Measurements from ENCODE around the gene PRR15.

DNA sequence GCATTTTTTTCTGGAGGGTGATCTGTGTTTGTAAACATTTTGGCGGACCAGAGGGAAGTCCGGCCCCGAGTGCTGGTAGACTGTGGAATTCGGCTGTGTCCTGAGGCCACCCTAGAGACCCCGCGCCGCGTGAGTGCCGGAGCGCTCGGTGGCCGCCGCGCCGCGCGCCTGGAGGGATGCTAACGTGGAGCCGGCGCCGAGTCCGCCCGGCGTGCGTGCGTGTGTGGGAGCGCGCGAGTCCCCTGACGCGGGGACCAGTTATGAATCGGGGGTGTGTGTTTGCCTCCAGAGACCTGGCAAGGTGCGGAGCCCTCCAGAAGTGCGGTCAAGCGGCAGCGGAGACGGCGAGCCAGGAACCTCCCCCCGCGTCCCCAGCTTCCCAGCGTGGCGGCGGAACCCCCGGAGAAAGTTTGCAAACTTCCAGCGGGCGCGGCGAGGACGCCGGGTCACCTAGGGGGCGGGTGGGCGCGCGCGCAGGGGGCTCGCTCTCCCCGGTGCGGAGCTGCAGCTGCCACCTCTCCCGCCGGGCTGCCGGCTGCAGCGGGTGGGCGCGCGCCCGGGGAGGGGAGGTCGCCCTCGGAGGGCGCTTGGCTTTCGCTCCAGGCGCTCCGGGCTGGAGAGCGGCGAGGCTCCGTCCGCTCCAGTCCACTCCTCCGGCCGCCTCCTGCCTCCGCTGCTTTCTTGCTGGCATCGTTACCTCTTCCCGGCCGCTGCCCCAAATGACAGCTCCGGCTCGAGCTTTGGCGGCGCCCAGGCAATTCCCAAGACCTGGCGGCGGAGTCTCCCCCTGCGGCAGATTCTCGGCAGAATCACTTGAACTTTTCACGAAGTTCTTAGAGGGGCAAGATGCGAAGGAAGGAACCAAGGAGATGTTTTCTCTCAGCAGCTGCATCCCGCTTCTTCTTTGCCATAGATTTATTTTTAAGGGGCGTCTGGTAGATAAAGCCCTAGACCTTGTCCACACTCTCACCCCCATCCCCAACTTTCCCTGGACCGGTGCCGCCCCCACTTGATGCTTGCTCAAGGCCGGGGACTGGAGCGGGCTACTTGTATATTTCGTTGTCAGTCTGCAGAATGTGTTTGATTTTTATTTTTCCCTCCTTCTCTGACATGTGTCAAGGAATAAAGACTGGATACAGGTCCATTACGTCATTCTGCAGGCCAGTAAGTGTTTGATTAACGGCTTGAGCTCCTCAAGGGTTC lies 2.3 kb upstream of the CREB5 start:
- RRBS = 2% methylated on average over 47 of the region's 101 CpGs
CAGE:
- cytosol, long polyA plus RNA = no peak
- long polyA plus RNA = no peak
- nucleus, long polyA plus RNA = no peak

DNA sequence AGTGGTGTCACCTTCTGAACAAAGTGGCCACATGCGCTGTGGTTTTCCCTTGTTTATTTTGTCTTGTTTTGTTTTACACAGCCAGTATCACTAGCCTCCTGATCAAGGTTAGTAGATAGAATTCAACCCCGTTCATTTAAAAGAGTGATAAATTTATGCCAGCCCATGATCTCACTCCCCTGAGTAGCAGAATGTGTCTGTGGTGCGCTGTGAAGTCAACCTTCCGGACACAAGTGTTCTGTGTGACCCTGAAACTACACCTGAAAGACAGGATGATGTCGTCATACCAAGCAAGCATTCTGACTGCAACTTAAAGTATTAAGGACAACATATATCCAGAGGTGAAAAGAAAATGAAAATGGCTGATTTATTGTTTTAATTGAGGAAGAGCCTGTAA lies 209.2 kb downstream of the CREB5 start:
- RRBS = no CpG with 5 or more reads among the region's 5 CpGs
CAGE:
- cytosol, long polyA plus RNA = no peak
- long polyA plus RNA = no peak
- nucleus, long polyA plus RNA = no peak

GRCh38 chr7:28627574-28627786 lies 215.2 kb downstream of the CREB5 start:
- RRBS = no CpG with 5 or more reads among the region's 2 CpGs
CAGE:
- cytosol, long polyA plus RNA = no peak
- long polyA plus RNA = no peak
- nucleus, long polyA plus RNA = no peak

- RRBS = no CpG with 5 or more reads among the region's 9 CpGs
CAGE:
- cytosol, long polyA plus RNA = no peak
- long polyA plus RNA = no peak
- nucleus, long polyA plus RNA = no peak
Measured at GRCh38 chr7:28669422-28670013, 257.2 kb downstream of the CREB5 start.

- RRBS = no CpG with 5 or more reads among the region's 21 CpGs
CAGE:
- cytosol, long polyA plus RNA = no peak
- long polyA plus RNA = no peak
- nucleus, long polyA plus RNA = no peak
Measured at GRCh38 chr7:28809032-28809633, 149.0 kb downstream of the TRIL start.

DNA sequence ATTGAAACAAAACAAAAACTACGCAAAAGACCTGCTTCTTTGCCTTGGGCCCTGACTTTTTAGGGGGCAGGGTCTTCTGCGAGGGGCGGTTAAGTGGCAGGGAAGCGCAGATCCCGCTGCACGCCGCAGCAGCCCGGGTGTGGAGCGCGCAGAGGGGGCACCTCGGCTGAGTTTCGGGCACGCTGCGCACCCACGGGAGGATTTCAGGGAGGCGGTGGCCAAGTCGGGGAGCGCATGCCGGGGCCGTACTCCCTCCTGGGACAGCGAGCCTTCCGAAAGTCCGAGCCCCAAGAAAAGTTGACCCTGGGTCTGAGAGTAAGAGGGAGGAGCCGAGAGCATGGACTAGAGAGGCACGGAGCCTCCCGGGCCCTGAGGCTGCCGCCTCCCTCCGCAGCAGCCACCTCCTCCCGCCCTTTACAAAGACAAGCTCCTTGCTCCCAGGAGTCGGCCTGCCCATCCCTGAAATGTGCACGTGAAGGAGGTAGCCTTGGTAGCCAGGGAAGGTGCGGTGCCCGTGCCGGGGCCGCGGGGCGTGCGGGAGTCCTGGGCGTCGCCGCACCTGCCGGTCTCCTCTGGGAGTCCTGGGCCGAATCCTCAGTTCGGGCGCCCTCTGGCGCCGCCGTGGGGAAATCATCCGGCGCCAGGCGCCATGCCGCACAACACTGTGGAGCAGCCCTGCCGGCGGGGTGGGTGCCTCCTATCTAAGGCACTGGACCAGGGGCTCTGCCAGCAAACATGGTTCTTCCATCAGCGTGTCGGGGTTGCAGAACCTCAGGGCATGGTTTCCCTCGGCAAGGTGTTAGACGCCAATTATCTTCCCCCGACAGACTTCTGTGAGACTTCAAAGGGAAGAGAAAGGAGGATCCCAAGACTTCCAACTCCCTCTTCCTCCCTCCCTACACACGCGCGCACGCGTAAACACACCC lies 104.1 kb downstream of the TRIL start:
- RRBS = 9% methylated on average over 27 of the region's 64 CpGs
CAGE:
- cytosol, long polyA plus RNA = no peak
- long polyA plus RNA = no peak
- nucleus, long polyA plus RNA = no peak

- RRBS = 13% methylated on average over 1 of the region's 12 CpGs
CAGE:
- cytosol, long polyA plus RNA = no peak
- long polyA plus RNA = no peak
- nucleus, long polyA plus RNA = no peak
Measured at GRCh38 chr7:28933289-28934009, 24.7 kb downstream of the TRIL start.

DNA sequence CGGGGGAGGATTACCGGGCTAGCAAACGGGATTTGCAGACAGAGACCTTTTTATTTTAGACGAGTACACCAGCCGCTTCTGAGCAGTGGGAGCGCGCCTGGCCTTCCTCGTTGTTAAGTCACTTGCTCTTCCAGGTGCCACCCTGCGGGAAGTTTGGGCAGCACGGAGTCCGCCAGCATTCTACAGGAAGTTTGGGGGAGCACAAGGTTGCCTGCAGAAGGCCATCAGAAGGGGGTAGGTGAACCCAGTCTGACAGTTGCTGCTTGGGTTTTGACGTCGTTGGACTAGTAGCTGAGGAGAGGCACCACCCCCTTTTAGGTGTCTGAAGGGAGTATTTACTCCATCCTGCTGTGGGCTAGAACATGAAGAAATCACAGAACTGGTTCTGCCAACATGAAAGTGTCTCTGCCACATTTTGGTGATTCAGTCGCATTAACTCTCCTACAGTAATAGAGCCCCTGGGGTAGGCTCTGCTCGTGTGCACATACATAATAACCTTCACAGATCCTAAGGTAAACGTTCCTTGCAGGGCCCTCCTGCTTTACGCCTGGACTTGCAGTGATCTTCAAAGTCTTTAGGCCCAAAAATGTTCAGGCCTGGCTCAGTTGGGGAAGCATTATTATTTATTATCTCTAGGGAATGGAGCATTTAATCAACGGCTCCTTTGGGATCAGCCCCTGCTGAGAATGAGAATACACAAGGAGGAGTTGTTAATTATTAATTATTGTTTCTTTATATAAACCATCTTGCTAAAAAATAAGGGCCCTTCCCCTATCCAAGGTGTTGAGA lies 880 bp upstream of the TRIL start:
- RRBS = no CpG with 5 or more reads among the region's 18 CpGs
CAGE:
- cytosol, long polyA plus RNA = no peak
- long polyA plus RNA = no peak
- nucleus, long polyA plus RNA = no peak

DNA sequence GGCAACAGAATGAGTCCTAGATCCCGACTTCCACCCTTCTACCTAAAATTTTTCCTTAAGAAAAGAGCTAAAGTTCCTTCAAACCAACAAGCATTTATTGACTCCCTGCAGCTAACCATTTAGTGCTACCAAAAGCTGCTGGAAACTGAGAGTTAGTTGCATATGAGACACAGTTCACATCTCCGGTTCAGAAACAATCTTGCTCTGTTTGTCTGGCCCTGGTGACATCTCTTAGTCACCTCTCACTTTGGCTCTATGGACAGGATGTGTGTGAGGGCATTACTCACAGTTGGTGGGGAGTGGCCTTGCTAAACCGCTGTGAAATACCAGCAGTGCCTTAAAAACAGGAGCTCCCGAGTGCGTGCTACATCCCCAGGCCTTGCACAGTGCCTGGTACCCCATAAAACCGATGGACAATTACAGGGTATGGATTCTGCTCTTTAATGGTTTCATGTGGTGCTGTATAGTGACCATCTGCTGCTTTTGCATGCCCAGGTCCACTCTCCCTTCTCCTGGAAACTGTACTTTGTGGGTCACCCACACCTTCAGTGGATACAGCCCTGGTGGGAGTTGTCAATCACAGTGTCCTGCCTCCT lies 77.2 kb upstream of the TRIL start:
- RRBS = no CpG with 5 or more reads among the region's 6 CpGs
CAGE:
- cytosol, long polyA plus RNA = no peak
- long polyA plus RNA = no peak
- nucleus, long polyA plus RNA = no peak

- RRBS = no CpG with 5 or more reads among the region's 1 CpG
CAGE:
- cytosol, long polyA plus RNA = no peak
- long polyA plus RNA = no peak
- nucleus, long polyA plus RNA = no peak
Measured at GRCh38 chr7:29136019-29136243, 10.4 kb downstream of the CPVL start.

DNA sequence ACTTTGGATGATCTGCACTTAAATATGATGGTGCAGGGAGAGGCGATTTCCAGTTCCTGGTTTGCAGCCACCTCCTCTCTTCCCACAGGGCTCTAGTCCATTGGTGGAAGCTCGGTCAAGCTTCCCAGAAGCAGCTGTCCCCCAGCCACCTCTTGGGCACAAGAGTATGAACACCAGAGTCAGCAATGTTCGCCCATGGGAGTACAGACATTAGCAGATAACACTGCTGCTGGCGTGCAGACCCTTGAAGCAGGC lies 1.5 kb upstream of the CPVL start:
- RRBS = no CpG with 5 or more reads among the region's 4 CpGs
CAGE:
- cytosol, long polyA plus RNA = no peak
- long polyA plus RNA = no peak
- nucleus, long polyA plus RNA = no peak

GRCh38 chr7:29235965-29236255 lies 41.3 kb downstream of the CHN2 start:
- RRBS = no CpG with 5 or more reads among the region's 3 CpGs
CAGE:
- cytosol, long polyA plus RNA = no peak
- long polyA plus RNA = no peak
- nucleus, long polyA plus RNA = no peak

GRCh38 chr7:29297112-29297917 lies 102.7 kb downstream of the CHN2 start:
- RRBS = no CpG with 5 or more reads among the region's 18 CpGs
CAGE:
- cytosol, long polyA plus RNA = no peak
- long polyA plus RNA = no peak
- nucleus, long polyA plus RNA = no peak

- RRBS = no CpG with 5 or more reads among the region's 5 CpGs
CAGE:
- cytosol, long polyA plus RNA = no peak
- long polyA plus RNA = no peak
- nucleus, long polyA plus RNA = no peak
Measured at GRCh38 chr7:29426417-29426982, 137.1 kb upstream of the PRR15 start.

DNA sequence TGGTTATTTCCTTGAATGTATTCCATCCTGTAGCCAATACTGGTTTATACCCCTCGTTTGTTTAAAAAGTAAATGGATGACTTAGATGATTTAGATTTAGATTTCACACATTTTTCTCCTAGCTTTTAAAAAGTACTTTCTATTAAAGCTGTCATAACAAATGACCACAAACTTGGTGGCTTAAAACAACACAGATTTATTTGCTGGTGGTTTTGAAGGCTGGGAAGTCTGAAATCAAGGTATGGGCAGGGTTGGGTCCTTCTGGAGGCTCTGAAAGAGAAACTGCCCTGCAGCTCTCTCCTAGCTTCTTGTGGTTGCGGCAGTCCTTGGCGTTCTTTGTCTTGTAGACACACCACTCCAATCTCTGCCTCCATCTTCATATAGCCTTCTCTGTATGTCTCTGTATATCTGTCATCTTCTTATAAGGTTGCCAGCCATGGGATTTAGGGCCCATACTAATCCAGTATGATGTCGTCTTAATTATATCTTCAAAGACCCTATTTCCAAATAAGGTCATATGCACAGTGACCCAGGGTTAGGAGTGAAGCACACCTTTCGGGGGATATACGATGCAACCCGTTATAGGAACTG lies 79.4 kb upstream of the PRR15 start:
- RRBS = no CpG with 5 or more reads among the region's 7 CpGs
CAGE:
- cytosol, long polyA plus RNA = no peak
- long polyA plus RNA = no peak
- nucleus, long polyA plus RNA = no peak

DNA sequence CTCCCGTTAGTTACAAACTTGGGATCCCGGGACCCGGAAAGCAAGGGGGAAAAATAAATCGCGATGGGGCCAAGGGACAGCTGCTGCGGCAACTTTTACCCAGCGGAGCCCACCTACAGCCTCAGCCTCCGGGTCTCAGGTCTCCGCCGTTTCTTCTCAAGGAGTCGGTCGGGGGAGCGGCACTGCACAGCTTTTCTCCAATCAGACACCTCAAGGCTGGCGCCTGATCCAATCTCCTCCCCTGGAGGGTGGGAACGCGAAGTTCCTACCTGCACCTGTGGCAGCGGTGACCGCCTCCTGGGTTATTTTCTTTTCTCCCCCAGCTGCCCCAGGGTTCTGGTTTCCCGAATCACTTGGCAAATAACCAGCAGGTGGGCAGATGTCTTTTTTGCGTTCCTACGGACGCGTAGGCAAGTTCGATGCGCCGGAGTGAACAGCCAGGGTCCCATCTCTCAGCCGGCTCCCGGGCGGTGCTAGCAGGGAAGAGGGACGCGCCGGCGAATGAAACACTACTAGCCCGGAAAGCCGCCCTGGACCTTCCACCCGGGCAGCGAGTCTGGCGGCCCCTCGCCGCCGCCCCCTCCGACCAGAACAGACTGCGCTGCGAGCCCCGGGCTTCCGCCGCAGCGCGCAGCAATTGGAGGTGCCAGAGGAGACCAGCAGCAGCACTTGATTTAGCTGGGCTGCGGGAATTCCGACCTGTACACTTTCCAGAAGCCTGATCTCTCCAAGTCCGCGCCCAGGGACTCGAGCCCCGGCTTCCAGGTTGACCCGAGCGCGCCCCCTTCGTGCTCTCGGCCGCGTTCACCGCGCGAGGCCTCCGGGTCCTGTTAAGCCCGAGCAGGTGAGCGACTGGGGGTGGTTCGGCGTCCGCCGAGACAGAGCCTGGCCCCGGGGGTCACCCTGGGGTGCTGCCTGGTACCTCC lies at the start of gene PRR15:
Gene PRR15 (plus strand): TSS at position 302 of the 926 bp plus-strand sequence.
- RRBS = 3% methylated on average over 32 of the region's 73 CpGs
CAGE:
- cytosol, long polyA plus RNA = no peak
- long polyA plus RNA = no peak
- nucleus, long polyA plus RNA = no peak

DNA sequence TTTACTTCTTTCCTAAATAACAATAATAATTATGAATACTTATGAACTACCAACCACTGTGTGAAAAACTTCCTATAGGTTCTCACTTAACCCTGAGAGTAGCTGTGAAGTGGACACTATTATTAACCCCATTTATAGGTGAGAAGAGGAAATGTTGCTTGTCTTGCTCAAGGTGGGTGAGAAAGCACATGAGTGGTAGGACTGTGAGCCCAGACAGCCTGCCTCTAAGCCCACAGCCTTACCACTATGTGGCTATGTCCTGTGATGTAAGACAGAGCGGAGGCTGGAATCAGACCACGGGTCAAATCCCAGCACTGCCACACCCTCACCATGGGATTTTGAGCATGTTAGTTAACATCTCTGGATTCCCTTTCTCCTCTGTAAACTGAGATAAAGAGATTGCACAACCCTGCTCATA lies 41.6 kb upstream of the MTURN start:
- RRBS = no CpG with 5 or more reads among the region's 2 CpGs
CAGE:
- cytosol, long polyA plus RNA = no peak
- long polyA plus RNA = no peak
- nucleus, long polyA plus RNA = no peak

GRCh38 chr7:30285475-30285735 lies 1.0 kb downstream of the ZNRF2 start:
- RRBS = 1% methylated on average over 4 of the region's 44 CpGs
CAGE:
- cytosol, long polyA plus RNA = no peak
- long polyA plus RNA = no peak
- nucleus, long polyA plus RNA = no peak

- RRBS = no CpG with 5 or more reads among the region's 5 CpGs
CAGE:
- cytosol, long polyA plus RNA = no peak
- long polyA plus RNA = no peak
- nucleus, long polyA plus RNA = no peak
Measured at GRCh38 chr7:30374805-30375258, 90.4 kb downstream of the ZNRF2 start.

- RRBS = no CpG with 5 or more reads among the region's 4 CpGs
CAGE:
- cytosol, long polyA plus RNA = no peak
- long polyA plus RNA = no peak
- nucleus, long polyA plus RNA = no peak
Measured at GRCh38 chr7:30427528-30428101, 51.0 kb downstream of the NOD1 start.